GM23248 (cell line): ENCODE results near the gene ANO1.

DNA sequence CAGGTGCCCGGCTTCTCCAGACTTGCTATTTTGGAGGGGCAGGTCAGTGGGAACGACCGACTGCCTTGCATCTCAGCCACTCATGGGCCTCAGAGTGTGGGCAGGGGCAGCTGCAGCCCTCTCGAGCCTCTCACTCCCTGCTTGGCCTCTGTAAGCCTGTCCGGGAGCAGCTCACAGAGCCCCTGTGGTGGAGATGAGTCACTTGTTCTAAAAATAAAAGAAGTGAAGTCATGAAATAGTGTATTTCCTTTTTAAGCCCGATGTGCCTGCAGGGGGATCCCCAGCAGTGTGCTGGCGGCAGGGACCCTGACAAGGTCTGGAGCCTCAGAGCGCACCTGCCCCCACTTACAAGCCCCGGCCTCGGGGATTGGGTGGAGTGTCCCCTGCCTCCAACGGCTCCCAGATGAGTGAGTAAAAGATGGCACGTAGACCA is 10.8 kb downstream of the SMIM38 start:
- RAMPAGE, long total RNA, result no peak

GRCh38 chr11:69337010-69337431 is 43.1 kb downstream of the MYEOV start:
- RAMPAGE, long total RNA, result no peak

DNA sequence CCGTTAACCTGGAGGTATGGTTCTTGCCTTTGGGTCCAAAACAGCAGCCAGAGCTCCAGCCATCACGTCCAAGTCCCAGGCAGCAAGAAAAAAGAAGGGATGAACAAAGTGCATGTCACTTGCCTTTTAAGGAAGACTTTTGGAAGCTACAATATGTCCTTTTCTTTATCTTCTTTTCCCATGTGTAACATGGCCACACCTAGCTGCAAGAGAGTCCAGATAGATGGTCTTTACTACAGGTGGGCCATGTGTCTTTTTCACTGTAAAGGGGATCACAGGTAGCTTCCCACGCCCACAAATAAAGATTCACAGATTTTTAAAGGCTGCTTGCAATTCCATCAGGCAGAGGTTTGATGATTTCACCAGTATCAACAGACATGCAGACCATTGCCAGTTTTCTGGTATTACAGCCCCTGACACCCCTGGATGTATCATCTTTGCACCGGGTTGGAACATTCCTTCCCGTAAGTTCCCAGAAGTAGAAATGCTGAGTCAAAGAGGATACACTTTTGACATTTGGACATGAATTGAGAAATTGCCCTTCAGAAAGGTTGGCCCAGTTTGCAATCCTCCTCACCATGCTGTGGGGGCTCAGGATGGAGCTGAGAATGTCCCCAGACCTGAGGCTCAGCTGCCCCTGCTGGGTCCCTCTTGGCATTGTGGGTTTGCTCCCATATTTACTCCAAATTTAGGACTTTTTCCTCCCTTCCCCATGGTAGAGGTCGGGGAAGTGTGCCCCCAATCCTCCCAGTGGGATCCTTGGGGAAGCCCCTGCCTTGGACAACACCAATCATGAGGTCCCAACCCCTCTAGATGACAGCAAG is 66.1 kb downstream of the MYEOV start:
- RAMPAGE, long total RNA, result no peak

DNA sequence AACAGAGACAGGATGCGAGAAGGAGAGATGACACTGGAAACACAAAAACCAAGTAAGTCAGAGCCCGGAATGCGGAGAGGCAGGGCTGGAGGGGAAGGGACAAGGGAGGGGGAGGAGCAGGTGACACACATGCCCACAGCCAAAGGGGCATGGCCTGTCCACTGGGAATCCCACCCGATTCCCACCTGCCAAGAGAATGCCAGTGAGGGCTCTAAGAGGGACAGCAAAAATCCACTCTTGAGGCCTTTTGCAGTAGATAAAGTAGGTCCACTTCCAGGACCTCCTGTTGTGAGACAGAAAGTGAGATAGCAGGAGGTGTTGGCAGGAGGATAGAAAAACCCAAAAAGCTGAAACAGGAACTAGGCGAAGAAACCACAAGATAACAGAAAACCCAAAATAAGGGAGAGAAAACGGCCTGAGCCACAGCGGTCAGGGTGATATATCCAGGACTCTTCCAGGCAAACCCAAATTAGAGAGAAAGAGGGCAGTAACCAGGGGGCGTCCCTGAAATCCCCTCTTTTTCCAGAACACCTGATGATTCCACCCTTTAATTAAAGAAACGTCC is 107.7 kb downstream of the MYEOV start:
- RAMPAGE, long total RNA, result no peak

- RAMPAGE, long total RNA, result no peak
These were observed 170.6 kb downstream of the MYEOV start for GRCh38 chr11:69464483-69464984.

- RAMPAGE, long total RNA, result no peak
These were observed 125.8 kb upstream of the CCND1 start for GRCh38 chr11:69515194-69515617.

GRCh38 chr11:69638052-69638796 is 2.7 kb upstream of the CCND1 start:
- RAMPAGE, long total RNA, result no peak

DNA sequence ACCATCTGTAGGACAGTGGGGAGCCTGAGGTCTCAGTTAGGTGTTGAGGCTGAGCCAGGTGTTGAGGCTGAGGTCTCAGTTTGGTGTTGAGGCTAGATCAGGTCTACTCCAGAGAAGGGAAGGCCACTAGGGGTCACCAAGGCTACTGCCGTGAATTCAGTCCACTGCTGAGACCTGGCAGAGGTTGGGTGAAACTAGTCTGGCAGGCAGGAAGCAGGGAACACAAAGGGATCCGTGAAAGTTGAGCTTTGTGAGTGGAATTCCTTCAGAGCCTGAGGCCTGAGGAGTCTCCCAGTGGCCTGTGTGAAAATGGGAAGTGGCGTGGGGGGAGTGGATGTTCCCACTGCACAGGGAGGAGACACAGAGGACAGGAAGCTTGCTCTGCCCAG is 123.9 kb upstream of the FGF3 start:
- RAMPAGE, long total RNA, result no peak

GRCh38 chr11:69948139-69949305 is 129.3 kb upstream of the FGF3 start:
- RAMPAGE, long total RNA, result no peak

DNA sequence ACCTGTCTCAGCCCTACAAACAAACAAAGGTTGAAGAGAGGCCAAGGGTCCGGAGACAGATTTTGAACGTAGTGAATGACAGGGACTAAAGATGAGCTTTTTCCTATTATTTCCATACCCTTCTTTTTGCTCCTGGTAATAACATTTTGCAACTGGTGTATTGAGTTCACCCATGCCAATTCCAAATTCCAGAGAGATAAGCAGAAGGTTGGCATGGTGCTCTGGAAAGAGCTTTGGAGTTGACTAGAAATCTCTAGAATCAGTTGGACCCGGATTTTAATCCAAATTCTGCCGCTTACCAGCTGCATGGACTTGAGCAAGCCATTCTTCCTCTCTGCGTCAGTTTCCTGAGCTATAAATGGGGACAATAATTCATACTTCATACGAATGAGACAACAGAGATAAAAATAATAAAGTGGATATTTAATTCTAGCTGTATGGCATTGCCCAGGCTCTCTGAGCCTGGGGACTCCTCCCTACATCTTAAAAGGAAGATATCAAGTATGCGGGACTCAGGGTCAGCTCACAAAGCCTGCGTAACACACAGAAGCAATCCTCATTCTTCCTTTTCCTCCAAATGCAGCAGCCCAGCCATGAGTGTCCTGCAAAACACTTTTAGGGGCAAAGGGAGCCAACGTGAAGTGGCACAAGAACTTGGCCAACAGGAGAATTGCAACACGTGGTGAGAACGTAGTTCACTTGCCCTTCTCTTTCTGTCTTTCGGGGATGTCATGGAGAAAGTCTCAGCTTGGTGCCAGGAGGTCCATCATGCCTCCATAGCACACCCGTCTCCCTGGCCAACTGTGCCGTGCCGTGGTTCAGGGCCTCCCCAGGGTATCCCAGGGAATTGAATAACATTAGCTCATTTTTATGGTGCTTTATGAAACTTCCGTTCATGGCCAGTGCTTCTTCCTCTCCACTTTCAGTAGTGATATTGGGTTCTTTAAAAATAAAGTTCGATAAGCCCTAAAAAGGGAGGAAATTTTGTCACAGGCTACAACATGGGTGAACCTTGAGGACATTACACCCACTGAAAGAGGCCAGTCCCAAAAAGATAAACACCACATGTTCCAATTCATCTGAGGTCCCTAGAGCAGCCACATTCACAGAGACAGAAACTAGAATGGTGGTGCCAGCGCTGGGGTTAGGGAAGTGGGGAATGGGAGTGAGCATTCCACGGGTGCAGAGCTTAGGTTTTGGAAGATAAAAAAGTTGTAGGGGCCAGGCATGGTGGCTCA is 98.6 kb upstream of the ANO1 start:
- RAMPAGE, long total RNA, result no peak

DNA sequence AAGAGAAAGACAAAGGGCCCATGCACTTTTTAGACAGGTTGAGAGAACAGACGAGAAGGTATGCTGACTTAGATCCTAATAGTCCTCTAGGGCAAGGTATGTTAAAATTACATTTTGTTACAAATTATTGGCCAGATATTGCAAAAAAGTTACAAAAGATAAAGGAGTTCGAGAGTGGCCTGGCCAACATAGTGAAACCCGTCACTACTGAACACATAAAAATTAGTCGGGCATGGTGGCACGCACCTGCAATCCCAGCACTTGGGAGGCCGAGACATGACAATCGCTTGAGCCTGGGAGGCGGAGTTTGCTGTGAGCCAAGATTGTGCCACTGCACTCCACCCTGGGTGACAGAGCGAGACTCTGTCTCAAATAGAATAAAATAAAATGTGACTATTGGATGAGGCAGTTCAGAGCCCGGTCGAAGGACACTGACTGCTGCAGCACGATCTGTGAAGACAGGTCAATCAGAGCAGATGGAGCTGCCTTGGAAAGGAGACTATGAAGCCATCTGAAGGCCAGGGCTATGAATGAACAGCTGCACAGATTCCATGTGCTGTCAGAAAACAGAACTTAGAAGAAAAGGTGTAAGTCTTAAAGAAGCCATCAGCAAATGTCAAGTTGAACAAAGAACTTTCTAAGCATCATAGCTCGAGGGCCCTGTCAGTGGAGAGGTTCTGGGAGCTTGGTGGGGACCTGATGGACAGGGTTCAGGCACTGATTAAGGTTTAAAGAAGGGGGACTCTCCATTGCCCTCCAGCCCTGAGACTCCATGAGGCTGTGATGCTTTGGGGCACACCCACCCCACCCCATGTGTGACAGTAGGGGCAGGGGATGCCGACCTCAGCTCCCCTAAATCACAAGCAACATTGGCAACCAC is 37.6 kb upstream of the ANO1 start:
- RAMPAGE, long total RNA, result no peak

DNA sequence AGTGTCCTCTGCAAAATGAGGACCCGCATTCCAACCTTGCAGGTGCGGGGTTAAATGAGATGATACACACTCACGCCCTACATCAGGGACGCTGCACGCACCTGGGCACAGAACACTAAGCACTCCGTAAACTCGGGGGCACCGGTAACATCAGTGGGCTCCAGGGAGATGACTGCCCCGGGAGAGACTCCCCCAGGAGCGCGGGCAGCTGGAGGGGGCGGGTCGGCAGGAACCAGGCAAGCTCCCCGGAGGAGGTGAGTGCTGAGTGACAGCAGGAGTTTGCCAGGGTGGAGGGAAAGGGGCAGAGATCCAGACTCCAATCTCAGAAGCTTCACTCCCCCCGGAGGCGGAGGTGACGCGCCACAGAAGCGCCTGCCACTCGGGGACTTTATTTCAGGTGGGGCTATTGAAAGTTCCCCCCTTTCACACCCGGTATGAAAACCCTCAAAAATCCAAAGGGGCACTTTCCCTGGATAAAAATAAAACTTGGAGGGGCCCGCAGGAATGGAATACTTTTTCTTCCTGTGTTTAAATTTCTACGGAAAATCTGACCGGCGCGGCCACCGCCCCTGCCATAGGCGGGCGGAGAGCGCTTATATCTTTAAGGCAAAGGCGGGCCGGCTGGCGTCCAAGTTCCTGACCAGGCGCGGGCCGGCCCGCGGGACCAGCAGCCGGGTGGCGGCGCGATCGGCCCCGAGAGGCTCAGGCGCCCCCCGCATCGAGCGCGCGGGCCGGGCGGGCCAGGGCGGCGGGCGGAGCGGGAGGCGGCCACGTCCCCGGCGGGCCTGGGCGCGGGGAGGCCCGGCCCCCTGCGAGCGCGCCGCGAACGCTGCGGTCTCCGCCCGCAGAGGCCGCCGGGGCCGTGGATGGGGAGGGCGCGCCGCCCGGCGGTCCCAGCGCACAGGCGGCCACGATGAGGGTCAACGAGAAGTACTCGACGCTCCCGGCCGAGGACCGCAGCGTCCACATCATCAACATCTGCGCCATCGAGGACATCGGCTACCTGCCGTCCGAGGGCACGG is at the start of gene ANO1:
ANO1 (plus strand) TSS at position 624 of the 1,022 bp plus-strand sequence.
- RAMPAGE, long total RNA, result no peak

- RAMPAGE, long total RNA, result no peak
These were observed 61.7 kb downstream of the ANO1 start for GRCh38 chr11:70139829-70140113.

DNA sequence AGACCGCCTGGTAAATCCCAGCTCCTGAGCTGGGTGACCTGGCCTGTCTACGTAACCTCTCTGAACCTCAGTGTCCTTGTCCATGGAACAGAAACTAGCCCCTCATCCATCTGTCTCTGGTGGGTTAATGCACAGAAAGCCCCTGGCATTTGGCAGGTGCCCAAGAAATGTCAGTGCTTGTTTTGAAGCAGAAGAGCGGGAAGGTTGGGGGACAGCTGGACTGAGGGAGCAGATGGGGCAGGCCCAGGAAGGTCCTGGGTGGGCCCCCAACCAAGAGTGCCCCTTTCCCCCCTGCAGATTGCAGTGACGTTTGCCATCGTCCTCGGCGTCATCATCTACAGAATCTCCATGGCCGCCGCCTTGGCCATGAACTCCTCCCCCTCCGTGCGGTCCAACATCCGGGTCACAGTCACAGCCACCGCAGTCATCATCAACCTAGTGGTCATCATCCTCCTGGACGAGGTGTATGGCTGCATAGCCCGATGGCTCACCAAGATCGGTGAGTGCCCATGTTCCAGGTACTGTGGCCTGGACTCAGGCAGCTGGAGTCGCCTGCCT is 42.2 kb upstream of the FADD start:
- RAMPAGE, long total RNA, result no peak

DNA sequence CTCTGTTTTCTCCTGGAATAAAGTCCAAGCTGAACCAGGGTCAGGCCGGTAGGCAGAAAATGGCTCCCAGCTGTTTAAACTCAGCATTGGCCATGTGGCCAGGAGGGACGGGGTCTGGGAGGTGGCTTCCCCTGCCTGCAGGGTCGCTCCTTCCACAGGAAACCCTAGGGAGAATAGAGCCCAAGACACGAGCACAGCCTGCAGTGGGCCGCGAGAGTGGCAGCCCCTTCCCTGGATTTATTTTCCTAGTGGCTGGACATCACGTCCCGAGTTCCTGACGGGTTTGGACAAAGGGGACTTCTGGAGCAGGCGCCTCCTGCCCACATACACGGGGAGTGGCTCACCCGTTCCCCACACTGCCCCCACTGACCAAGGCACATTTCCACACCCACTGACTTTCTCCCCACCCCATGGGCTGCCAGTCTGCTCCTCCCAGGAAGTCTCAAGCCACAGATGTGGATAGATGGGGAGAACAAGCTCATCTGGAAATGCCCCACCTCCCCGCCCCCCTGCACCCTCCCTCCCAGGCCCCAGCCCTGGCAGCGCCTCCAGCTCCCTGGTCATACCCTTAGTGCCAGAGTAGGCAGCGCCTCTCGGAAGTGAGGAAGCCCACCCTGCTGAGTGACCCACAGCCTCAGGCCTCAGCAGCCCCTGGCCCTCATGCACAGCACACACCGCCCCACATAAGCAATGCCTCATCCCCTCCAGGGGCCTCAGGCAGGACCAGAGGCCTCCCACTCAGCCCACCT is 34.0 kb upstream of the FADD start:
- RAMPAGE, long total RNA, result no peak

DNA sequence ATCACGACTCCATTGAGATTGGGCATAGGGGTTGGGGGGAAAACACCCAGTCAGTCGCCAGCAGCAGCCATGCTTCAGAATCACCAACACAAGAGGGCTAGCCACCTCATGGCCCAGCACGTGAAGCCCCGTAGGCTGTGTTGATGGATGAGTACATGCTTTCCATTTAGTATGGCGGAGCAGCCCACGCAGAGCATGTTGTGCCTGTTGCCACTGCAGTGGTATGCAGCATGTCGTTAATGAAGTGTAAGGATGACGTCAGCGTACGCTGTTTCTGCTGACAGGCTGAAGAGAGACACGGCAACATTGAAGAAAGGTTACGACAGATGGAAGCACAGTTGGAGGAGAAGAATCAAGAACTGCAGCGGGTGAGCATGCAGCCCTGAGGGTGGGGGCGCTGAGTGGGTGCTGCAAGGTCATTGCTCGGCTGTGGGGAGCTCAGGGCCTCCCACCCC is 62.7 kb downstream of the PPFIA1 start:
- RAMPAGE, long total RNA, result no peak

- RAMPAGE, long total RNA, result no peak
These were observed 14.1 kb upstream of the CTTN start for GRCh38 chr11:70383827-70385050.

DNA sequence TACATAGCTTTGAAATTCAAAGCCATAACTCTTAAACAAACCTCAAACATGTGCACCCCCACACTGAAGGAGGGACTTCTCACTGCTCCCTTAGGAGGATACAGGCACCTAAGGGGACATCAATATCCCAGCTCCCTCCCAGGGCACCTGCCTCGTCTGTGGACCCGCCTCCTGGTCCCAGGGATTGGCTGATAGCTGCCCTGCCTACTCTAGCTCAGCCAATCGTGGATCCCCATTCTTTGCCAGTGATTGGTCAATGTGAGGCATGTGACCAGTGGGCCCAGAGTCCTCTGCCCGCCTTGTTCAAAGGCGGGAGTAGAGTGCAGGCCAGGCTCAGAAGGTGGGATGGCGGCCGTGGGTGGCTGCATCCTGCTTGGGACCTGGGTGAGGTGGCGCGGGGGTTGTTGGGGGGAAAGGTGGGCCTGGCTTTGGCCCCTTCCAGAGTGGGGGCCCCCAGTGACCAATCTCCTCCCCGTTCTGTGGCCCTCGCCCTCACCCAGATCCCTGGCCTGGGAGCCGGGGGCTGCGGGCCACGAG is 64.8 kb downstream of the CTTN start:
- RAMPAGE, long total RNA, result no peak

GRCh38 chr11:70630673-70631824 is 232.7 kb downstream of the CTTN start:
- RAMPAGE, long total RNA, result no peak

DNA sequence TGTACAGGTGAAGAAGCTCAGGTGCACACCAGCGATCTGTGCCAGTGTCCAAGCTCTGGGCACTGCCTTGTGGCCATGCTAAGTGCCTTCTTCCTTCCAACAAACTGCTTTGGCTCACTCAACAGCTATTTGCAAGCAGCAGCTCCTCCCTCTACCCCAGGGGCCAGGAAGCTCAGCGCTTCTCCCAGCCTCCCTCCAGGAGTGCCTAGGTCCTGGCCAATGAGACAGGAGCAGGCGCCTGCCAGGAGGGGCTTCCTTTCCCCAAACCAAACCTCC is 315.5 kb downstream of the CTTN start:
- RAMPAGE, long total RNA, result no peak